Peyer's patch (tissue), 4 donors: ENCODE results near the genes PAFAH2, PDIK1L and CD52.

DNA sequence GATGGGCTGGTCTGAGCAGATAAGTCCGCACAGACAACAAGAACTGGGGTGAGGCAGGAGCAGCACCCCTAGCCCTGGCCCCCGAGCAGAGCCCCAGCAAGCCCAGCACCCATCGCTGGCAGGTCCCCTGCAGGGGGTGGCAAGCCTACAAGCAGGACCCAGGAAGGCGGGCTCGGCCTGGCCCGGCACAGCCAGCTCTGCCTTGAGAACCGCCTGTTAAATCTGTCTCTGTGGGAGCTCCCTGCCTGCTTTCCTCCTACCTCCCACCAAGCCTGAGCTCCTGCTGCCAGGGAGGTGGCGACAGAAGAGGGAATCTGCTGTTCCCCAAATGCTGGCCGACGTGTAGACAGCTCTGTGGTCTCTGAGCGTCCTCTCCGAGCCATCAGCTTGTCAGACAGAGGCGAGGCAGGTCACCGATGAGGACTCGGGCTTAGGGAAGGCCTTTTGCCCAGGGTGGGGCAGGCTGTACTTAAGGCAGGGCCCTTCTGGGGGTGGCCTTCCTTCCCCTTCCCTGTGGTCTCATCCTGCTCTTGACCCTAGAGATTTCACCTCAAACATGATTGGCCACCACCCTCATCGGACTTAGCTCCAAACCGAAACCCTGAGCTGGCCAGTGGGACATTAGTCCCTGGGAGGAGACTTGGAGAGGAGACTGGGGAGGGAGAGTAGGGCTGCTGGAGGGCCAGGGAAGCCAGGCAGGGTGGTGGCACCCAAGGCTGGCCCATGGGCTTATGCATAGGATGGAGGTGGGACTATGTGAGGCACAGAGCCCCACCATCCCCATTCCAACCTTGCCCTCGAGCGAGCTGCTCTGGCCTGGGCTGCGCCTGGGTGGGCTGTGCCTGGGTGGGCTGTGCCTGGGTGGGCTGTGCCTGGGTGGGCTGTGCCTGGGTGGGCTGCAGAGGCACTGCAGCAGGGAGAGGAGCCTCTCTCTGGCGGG lies 7.8 kb downstream of the SELENON start:
- PRO-cap = no peak
- RAMPAGE, long total RNA, 4 experiments = no peak in any of the 4 experiments

GRCh38 chr1:25809552-25809925 lies 9.5 kb downstream of the SELENON start:
- PRO-cap = no peak
- RAMPAGE, long total RNA, 4 experiments = no peak in any of the 4 experiments

DNA sequence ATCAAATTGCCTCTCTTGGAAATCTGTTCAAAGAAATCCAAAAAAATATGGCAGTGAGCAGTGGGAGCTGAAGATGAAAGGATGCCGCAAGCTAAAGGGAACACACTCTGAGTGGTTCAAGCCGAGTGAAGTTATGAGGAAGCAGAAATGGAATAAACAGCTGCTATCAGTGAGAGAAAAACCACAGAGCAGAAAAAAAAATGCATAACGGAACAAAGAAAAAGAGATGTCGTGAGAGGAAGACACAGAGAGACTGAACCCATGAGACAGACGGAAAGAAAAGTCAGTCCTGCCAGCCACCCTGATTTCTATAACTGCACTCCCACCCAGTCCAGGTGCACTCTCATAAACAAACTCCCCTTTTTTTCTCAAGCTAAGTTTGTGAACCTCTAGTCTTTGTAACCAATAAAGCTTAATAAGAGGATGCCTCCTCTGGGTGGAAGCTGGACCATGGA lies 26.5 kb downstream of the PAFAH2 start:
- PRO-cap = no peak
- RAMPAGE, long total RNA, 4 experiments = no peak in any of the 4 experiments

- PRO-cap = unidirectional peak, minus-strand start at chr1:25998028; bidirectional peak, plus-strand start at chr1:25998408, minus-strand start at chr1:25998063
- RAMPAGE, long total RNA, 4 experiments = start-site peak on the minus strand in 1 of 4 experiments, at chr1:25998040-25998099 at its widest, 52 reads per replicate
Observed at GRCh38 chr1:25997595-25998245, at the start of gene PAFAH2. TSS of gene PAFAH2 (minus strand) at chr1:25998063.

DNA sequence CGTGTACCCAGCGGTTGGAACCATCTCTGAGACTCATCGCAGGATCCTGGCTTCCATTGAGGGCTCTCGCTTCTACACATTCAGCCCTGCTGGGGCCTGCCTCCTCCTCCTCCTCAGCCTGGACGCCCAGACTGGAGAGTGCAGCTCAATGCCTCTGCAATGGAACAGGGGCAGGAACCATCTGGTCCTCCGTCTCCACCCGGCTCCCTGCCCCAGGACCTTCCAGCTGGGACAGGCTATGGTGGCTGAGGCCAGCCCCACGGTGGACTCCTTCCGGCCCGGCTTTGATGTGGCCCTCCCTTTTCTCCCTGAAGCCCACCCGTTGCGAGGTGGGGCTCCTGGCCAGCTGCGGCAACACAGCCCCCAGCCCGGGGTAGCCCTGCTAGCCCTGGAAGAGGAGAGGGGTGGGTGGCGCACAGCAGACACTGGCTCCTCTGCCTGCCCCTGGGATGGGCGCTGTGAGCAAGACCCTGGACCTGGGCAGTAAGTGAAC lies 1.4 kb downstream of the EXTL1 start:
- PRO-cap = no peak
- RAMPAGE, long total RNA, 4 experiments = no peak in any of the 4 experiments

- PRO-cap = no peak
- RAMPAGE, long total RNA, 4 experiments = no peak in any of the 4 experiments
Observed at GRCh38 chr1:26036295-26037262, 9.3 kb downstream of the SLC30A2 start.

DNA sequence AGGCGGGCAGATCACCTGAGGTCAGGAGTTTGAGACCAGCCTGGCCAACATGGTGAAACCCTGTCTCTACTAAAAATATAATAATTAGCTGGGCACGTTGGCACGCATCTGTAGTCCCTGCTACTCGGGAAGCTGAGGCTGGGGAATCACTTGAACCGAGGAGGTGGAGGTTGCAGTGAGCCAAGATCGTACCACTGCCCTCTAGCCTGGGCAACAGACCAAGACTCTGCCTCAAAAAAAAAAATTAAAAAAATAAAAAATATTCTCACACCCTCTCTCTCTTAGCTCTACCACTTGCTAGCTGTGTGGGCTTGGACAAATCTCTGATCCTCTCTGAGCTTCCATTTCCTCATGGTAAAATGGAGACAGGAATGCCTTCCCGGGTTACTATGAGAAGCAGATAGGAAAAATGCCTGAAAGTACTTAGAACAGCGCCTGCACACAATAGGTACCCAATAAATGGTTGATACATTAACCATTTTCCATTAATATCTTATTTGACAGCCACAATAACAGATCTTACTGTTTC lies 3.2 kb downstream of the TRIM63 start:
- PRO-cap = no peak
- RAMPAGE, long total RNA, 4 experiments = no peak in any of the 4 experiments

GRCh38 chr1:26093915-26095168 lies 17.3 kb upstream of the PDIK1L start:
- PRO-cap = no peak
- RAMPAGE, long total RNA, 4 experiments = no peak in any of the 4 experiments

DNA sequence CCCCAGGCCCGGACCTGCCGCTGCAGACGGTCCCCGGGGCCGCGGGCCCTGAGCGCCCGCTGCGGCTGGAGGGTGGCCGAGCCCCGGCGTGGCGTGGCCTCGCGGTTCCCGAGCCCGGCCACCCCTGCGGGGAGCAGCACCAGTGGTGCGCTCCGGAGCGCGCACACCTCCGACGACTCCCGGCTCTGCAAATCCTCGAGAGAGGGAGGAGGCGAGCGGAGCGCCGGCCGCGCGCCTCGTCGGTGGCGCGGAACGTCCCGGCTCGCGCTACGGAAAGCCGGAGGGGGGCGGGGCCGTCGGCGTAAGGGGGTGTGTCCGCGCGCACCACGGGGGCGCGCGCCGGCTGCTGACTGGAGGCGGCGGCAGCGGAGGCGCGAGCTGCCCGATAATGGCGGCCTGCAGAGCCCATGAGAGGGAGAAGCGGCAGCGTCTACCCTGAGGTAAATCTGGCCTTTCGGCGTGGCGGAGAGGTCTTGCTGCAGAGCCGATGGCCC lies at the start of gene PDIK1L:
Gene PDIK1L, plus strand, starts transcription at position 349 of the 494 bp plus-strand sequence.
- PRO-cap = bidirectional peak, plus-strand start at position 190 of the sequence, minus-strand start at position 244 of the sequence
- RAMPAGE, long total RNA, 4 experiments = start-site peak on the plus strand in 4 of 4 experiments, centred at positions 343 to 358 of the sequence, 9 to 84 reads per replicate

DNA sequence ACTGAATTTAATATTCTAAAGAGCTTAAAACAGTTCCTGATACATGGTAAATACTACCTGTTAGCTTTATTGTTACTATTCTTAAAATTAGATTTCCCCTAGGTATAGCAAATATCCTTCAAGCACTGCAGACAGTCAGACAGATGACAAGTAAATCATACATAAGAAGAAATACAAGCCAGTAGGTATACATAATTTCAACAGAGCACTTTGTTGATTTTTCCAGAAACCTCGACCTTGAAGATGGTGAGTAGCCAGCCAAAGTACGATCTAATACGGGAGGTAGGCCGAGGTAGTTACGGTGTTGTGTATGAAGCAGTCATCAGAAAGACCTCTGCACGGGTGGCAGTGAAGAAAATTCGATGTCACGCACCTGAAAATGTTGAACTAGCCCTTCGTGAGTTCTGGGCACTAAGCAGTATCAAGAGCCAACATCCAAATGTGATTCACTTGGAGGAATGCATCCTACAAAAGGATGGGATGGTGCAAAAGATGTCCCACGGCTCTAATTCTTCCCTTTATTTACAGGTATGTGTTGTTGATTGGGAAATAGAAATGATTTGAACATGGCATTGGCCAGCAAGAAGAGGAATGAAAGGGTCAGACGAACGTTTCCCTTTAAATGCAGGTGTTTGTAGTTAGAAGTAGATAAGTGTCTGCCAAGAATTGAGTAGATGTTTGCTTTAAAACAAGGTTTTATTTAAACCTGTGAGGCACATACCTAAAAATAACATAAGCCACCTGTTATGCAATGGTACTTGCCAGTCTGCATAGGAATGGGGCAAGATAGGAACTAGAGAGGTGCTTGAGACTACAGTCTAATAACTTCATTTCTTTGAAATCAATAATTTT lies 2.7 kb downstream of the PDIK1L start:
- PRO-cap = no peak
- RAMPAGE, long total RNA, 4 experiments = no peak in any of the 4 experiments

DNA sequence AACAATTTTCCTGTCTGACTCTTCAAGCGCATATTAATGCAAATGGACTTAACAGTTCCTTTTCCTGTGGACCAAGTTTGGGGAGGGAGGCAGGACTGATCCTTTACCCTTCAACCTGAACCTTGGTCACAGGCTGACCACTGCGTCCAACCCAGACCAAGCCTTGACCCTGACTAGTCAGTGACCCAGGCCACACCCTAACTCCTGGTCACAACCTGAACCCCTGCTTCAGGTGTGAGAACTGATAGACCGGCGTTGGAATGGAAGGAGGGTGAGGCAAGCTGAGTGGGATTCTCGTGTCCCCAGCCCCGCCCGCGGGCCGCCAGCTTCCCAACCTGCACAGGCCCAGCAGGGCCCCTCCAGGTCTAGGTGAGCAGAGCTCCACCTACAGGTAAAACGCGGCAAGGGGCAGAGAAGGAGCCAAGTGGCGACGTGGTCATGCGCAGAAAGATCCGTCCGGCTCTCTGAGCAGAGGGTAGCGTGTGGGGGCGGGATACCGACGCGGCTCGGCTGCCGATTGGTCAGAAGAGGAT lies 372 bp upstream of the CEP85 start:
- PRO-cap = bidirectional peak, plus-strand start at position 247 of the sequence, minus-strand start at position 78 of the sequence; bidirectional peak, plus-strand start outside the sequence, minus-strand start at position 466 of the sequence
- RAMPAGE, long total RNA, 4 experiments = no peak in any of the 4 experiments

- PRO-cap = no peak
- RAMPAGE, long total RNA, 4 experiments = no peak in any of the 4 experiments
Observed at GRCh38 chr1:26255613-26255941, 21.6 kb downstream of the CEP85 start.

DNA sequence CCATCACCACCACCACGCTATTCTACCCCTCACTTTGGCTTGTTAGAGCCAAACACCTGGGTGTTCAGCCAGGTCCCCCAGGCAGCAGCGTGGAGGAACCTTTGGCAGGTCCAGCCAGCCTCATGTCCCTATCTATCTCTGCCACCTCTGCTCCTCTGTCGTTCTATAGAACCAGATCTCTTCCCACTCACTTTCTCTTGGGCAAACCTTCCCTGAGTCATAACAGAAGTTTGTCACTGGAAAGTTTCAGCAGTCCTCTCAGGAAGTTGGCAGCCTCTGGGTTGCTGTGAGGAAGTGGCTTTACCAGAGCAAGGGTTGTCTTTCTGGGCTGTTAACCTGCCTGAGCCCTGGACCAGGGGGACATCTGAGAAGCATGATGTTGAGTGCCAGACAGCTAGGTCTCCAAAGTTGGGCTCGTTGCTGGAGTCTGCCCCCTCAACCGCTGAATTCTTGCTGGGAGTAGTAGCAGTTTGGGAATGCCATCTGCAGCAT lies 1.0 kb upstream of the SH3BGRL3 start:
- PRO-cap = bidirectional peak, plus-strand start at position 252 of the sequence, minus-strand start at position 221 of the sequence
- RAMPAGE, long total RNA, 4 experiments = no peak in any of the 4 experiments

DNA sequence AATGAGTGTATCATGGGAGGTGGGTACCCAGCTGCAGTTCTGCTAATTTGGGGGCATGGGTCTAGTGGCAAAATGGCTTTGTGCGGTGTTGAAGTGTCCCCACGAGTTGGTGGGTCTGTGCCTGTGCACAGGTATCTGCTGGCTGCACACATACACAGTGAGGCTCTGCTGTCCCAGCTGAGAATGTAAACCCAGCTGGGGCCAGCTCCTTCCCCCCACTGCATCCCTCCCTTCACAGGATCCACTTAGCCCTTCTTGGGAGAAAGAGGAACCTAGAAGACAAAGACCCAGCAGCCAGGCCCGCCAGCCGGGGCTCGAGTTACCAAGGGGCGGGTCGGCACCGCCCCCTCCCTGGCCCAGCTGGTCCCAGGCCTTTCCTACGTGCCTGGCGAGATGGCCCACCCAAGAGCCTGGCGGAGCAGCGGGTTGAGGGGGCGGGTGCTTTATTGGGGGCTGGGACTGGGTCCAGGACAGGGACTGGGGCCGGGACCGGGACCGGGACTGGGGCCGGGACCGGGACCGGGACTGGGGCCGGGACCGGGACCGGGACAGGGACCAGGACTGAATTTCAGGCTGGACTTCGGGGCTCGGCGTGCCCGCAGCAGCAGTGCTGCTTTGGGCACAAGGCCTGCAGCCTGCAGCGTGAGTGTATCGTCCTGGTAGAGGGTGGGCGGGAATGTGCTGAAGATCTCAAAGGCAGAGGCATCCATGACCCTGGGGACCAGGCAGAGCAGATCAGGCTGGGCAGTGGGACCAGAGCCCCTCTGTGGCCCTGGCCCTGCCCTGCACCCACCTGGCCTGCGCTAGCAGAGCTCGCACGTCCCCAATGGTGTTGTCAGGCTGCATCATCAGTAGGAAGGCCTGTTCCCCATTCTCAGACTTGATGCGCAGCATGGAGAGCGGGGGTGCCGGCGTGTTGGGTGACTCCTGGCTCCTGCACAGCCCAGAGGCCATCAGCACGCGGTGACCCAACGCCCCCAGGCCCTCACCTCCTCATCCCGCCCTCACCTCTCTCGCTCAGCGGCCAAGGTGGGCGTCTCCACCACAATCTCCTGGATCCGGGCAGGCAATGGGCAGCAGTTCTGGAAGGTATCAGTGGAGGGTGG lies 2.3 kb downstream of the SH3BGRL3 start:
- PRO-cap = no peak
- RAMPAGE, long total RNA, 4 experiments = no peak in any of the 4 experiments

DNA sequence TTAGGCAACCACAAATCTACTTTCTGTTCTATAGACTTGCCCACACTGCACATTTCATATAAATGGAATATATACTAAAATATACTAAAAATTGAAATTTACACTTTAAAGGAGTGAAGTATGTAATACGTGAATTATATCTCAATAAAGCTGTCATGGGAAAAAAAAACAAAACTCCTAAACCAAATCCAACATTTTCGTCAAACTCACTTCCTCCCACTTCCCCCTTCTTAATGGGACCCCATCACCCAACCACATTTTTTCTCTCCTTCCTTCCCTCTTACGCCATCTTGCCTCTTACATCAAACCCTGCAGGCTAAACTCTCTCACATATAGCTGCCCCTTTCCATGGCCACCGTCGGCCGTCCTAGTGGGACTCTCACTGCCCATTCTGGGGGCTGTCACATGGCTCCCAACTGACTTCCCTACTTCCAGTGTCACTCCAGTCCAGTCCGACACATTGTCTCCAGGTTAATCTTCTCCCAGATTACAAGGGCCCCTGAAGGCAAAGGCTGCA lies 857 bp downstream of the UBXN11 start:
- PRO-cap = no peak
- RAMPAGE, long total RNA, 4 experiments = no peak in any of the 4 experiments

- PRO-cap = bidirectional peak, plus-strand start at chr1:26317958, minus-strand start at chr1:26317808
- RAMPAGE, long total RNA, 4 experiments = start-site peak on the plus strand in 4 of 4 experiments, at chr1:26317906-26317959 at its widest, 20 to 97 reads per replicate
Observed at GRCh38 chr1:26317517-26318241, at the start of gene CD52. TSS of gene CD52 (plus strand) at chr1:26317958.

DNA sequence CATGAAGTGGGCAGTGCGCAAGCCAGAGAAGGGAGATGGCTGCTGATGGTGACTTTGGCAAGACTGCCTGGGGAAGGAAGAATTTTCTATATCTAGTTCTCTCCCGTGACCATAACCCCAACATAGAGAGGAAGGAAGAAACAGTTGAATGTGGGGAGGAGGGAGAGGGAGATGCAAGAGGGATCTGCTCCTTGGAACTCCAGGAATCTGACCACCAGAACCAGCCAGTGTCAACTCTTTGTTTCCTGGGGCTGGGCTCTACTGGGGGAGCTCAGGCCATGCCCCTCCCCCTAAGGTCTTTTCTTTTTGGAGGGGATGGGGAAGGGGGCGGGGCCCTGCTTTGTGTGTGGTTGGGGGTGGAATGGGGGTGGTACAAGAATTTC lies 8.1 kb downstream of the LIN28A start:
- PRO-cap = no peak
- RAMPAGE, long total RNA, 4 experiments = no peak in any of the 4 experiments

DNA sequence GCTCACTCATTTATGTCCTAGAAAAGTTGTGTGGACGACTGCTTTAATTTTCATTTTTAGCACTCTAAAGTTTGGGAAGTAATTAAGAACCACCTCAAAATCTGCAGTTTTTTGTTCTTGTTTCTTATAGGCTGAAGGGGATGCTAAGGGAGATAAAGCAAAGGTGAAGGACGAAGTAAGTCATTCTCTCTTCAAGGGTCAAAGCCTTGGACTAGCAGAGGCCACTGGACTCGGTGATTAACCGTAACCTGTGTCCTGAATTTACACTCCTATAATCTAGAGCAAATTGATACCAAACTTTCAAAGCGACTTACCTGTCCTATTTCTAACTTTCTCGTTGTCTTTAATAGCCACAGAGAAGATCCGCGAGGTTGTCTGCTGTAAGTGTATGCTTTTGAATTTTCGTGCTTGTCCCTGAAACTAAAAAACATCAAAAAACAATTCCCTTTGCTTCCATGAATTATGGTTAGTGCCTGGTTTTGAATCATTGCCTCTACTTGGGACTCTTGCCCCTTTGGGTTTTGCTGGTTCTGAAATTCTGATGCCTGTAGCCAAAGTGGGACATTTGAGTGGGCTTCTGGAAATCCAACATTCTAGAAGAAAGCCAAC lies 1.2 kb downstream of the HMGN2 start:
- PRO-cap = no peak
- RAMPAGE, long total RNA, 4 experiments = start-site peak on the plus strand in 1 of 4 experiments, centred at position 158 of the sequence, 10 reads per replicate

GRCh38 chr1:26537741-26538549 lies 8.4 kb downstream of the RPS6KA1 start:
- PRO-cap = bidirectional peak, plus-strand start at chr1:26538327, minus-strand start at chr1:26537971
- RAMPAGE, long total RNA, 4 experiments = no peak in any of the 4 experiments

GRCh38 chr1:26561234-26561961 lies 31.8 kb downstream of the RPS6KA1 start:
- PRO-cap = no peak
- RAMPAGE, long total RNA, 4 experiments = start-site peak on the plus strand in 1 of 4 experiments, at chr1:26561365-26561651 at its widest, 6 reads per replicate